Heart left ventricle (tissue), 7 donors: Measurements from ENCODE around the gene GAN.

- PRO-cap, 6 experiments = no peak in any of the 6 experiments
- RAMPAGE, long total RNA, 2 experiments = no peak in any of the 2 experiments
- RRBS = no CpG with 5 or more reads among the region's 5 CpGs
Measured at GRCh38 chr16:78895687-78896106, 704.8 kb downstream of the MAF start.

DNA sequence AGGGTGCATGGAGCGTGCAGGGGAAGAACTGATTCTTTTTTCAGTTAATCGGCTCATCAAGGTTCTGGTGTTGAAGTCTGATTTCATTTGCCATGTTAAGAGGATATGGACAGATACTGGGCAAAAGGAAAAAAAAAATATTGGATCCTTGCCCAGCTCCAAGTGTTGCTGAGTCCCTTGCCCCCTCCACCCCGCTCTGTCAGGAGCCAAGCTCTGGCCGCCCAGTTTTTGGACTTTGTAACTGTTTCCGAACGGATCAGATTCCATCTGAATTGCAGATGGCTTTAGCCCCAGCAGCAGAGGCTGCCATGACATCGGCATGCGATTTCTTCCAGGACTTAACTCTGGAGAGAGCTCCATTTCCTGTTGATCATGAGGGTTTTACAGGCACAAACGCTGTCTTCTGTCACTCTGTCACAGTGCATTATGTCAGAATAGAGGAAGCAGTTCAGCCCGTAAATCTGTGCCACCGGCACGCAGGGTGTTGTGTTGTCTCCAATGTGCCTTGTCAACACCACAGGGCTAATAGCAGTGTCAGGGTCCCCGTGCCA lies 615.6 kb downstream of the MAF start:
- PRO-cap, 6 experiments = no peak in any of the 6 experiments
- RAMPAGE, long total RNA, 2 experiments = no peak in any of the 2 experiments
- RRBS = no CpG with 5 or more reads among the region's 13 CpGs

- PRO-cap, 6 experiments = peak in 4 of 6 experiments; most common plus-strand start chr16:79505603 (in 3)
- RAMPAGE, long total RNA, 2 experiments = no peak in any of the 2 experiments
- RRBS = 12% methylated on average over 3 of the region's 12 CpGs
Measured at GRCh38 chr16:79505403-79505888, 95.1 kb downstream of the MAF start.

- PRO-cap, 6 experiments = no peak in any of the 6 experiments
- RAMPAGE, long total RNA, 2 experiments = no peak in any of the 2 experiments
- RRBS = no CpG with 5 or more reads among the region's 10 CpGs
Measured at GRCh38 chr16:79587852-79588344, 12.6 kb downstream of the MAF start.

DNA sequence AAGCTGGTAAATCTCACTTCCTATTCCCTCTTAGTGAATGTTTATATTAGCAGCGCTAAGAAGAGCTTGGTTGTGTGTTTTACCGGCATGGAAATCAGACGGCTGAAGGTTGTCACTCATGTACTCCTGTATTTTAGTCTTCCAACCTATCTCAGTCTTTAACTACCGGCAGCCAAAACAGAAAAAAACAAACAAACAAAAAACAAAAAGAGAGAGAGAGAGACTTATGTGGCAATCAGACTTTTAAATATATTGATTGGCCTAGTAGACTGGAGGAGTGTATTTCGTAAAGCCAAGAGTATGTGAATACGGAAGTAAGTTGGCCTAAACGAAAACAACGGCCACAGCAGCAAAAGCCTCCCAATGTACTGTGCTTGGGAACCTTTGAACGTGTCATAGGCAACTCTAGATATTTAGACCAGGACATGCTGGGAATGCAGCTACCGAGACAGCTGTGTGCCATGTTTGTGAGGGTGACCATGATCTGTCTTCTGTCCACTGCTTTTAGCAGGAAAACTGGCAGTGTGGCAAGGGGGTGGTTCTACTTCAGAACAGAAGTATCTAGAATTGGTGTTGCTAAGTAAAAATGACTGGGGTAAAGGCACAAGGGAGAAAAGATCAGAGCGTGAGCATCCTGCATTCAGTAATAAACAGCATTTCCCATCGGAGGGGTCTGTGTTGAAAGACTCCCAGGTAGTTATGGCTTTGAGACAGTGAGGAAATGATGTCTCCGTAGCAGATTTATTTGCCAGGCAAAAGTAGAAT lies 7.5 kb downstream of the MAF start:
- PRO-cap, 6 experiments = peak in 2 of 6 experiments; most common plus-strand start position 327 of the sequence (in 1); most common minus-strand start position 251 of the sequence (in 1)
- RAMPAGE, long total RNA, 2 experiments = no peak in any of the 2 experiments
- RRBS = 67% methylated on average over 3 of the region's 13 CpGs

GRCh38 chr16:79769285-79769628 lies 168.7 kb upstream of the MAF start:
- PRO-cap, 6 experiments = no peak in any of the 6 experiments
- RAMPAGE, long total RNA, 2 experiments = no peak in any of the 2 experiments
- RRBS = no CpG with 5 or more reads among the region's 3 CpGs

DNA sequence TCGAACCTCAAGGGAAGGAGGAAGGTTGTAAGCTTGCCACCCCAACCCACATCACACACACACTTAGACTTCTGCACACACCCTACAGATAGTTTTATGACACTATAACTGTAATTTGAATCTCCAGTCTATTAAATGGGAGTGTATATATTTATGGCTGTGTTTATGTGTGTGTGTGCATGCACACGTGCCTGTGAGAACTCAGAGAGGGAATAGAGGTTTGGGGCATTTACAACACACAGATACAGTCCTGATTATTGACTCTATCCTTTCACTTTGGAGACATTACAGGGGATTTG lies 171.5 kb upstream of the MAF start:
- PRO-cap, 6 experiments = no peak in any of the 6 experiments
- RAMPAGE, long total RNA, 2 experiments = no peak in any of the 2 experiments
- RRBS = no CpG with 5 or more reads among the region's 2 CpGs

- PRO-cap, 6 experiments = no peak in any of the 6 experiments
- RAMPAGE, long total RNA, 2 experiments = no peak in any of the 2 experiments
Measured at GRCh38 chr16:80883169-80883374, 78.7 kb upstream of the CDYL2 start.

- PRO-cap, 6 experiments = peak in 4 of 6 experiments; most common plus-strand start chr16:80900569 (in 2); most common minus-strand start chr16:80900478 (in 2)
- RAMPAGE, long total RNA, 2 experiments = no peak in any of the 2 experiments
- RRBS = no CpG with 5 or more reads among the region's 19 CpGs
Measured at GRCh38 chr16:80900158-80901120, 96.0 kb upstream of the CDYL2 start.

DNA sequence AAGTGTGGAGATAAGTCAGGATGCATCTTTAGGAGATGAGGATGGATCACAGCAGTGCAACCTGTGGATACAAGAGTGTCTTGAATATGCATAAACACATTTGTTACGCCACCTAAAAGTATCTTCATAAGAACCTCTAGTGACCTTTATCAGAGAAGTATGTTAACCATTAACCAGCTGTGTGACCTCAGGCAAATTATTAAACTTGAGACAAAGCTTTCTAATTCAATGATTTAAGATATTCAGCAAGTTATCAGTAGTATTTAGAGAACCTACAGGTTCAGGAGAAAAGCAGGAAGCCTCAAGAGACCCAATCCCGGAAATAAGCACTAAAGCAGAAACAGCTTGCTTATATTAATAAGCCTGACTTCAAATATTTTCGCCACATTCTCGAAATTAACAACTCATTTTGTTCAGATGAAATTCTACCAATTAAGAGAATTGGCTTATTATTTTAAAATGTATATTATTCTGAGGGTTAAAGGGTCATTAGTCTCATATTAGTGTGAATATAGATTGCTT lies 9.3 kb downstream of the CMC2 start:
- PRO-cap, 6 experiments = no peak in any of the 6 experiments
- RAMPAGE, long total RNA, 2 experiments = no peak in any of the 2 experiments
- RRBS = no CpG with 5 or more reads among the region's 4 CpGs

- PRO-cap, 6 experiments = no peak in any of the 6 experiments
- RAMPAGE, long total RNA, 2 experiments = no peak in any of the 2 experiments
- RRBS = no CpG with 5 or more reads among the region's 12 CpGs
Measured at GRCh38 chr16:81061162-81061726, 15.8 kb downstream of the C16orf46 start.

- PRO-cap, 6 experiments = no peak in any of the 6 experiments
- RAMPAGE, long total RNA, 2 experiments = no peak in any of the 2 experiments
- RRBS = no CpG with 5 or more reads among the region's 9 CpGs
Measured at GRCh38 chr16:81274716-81275383, 36.4 kb downstream of the BCO1 start.

- PRO-cap, 6 experiments = peak in 6 of 6 experiments; most common plus-strand start chr16:81314966 (in 6); most common minus-strand start chr16:81314790 (in 4)
- RAMPAGE, long total RNA, 2 experiments = no peak in any of the 2 experiments
- RRBS = 1% methylated on average over 42 of the region's 110 CpGs
Measured at GRCh38 chr16:81314507-81315504, at the start of gene GAN. GAN (plus strand) TSS chr16:81314962.

- PRO-cap, 6 experiments = peak in 1 of 6 experiments; most common minus-strand start chr16:81446589 (in 1)
- RAMPAGE, long total RNA, 2 experiments = no peak in any of the 2 experiments
- RRBS = no CpG with 5 or more reads among the region's 24 CpGs
Measured at GRCh38 chr16:81446028-81446923, 1.7 kb downstream of the CMIP start.

DNA sequence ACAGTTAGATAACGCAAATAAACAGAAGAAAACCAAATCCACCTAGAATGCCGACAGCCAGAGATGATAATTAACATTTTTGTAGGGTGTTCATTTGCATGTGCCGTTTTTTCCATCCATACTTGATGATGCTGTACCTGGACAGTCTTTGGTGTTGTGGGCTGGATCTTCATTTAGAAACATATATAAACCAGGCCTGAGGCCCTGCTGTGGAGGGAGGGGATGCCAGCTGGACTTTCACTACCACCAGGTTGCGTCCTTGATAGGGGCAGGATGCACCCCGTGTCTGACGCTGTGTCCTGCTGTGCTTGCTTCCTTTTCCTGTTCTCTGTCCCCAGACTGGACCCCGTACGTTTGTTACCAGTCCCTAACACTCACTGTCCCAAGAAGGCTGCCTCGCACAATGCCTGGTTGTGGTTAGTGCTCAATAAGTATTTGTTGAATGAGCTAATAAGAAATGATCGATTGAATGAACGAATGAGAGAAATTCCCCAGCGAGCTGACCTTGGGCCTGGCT lies 20.6 kb downstream of the CMIP start:
- PRO-cap, 6 experiments = no peak in any of the 6 experiments
- RAMPAGE, long total RNA, 2 experiments = no peak in any of the 2 experiments
- RRBS = no CpG with 5 or more reads among the region's 12 CpGs

DNA sequence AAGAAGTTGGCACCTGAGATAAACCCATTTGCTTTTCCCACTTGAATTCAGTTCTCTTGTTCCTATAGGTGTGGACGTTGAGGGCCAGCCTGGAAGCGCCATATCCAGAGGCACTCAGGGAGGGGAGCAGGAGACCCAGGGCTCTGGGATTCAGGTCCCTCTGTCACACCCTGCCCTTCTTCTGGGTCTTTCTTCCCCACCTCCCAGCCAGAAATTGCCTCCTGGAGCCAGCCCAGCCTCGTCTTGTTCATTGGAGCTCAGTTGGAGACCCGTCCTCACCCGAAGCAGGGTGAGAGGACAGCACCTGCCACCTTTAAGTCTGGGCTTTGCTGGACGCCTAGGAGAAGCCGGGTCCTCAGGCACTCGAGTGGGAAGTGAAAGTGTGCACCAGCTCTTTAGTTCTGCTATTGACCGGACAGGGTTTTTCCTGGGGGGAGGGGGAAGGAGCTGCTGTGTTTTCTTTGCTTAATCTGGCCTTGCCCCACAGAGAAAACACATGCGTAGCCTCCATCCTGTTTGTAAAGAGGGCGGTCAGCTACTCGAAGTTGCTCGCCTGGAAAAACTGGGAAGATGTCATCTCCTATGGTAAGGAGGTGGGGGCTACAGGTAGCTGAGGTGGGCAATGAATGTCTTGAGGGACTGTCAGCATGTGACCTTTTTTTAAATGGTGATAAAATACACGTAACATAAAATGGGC lies 34.2 kb downstream of the CMIP start:
- PRO-cap, 6 experiments = peak in 4 of 6 experiments; most common plus-strand start position 402 of the sequence (in 1); most common minus-strand start position 376 of the sequence (in 3)
- RAMPAGE, long total RNA, 2 experiments = no peak in any of the 2 experiments
- RRBS = 34% methylated on average over 3 of the region's 14 CpGs

DNA sequence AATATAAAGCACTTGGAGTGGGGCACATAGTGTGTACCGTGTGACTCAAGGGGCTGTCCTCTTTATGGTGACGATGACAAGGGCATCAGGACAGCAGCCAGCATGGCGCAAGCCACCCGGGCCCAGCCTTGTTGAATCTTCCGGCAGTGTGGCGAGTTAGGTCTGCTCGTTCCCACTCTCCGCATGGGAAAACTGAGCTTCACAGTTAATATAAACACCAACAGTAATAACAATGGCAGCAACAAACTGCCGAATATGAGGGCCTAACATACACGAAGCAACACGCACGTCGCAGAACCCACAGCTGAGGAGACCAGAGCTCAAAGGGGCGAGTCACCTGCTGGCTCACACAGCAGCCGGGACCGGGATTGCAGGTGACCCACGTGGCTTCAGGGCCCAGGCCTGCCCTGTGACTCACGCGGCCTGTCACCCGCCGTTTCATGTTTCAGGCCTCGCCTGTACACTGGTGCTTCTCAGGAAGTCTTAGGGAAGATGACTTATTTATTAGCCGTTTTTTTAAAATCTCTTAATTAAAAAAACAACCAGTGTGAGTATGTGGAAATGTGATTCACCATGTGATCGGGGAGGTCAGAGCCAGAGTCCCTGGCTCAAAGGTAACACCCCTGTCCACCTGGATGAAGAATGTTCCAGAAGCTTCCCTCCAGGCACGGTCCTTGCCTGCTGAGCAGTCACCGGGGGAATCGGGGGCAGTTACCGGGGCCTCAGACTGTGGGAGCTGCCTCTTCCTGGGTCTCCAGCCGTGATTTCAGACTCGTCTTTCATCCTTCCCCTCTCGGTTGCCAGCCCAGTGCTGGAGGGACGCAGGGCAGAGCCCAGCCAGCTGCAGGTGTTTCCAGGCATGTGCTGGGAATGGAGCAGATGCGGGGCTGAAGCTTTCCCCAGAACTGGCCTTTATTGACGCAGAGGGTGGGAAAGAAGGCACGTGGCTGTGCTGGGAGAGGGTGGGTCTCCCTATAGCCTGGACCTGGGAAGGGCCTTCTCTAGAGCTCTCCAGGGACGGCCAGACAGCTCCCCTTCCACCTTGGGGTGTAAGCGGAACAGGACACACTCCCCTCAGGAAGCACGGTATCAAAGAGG lies 49.2 kb downstream of the CMIP start:
- PRO-cap, 6 experiments = peak in 2 of 6 experiments; most common plus-strand start position 710 of the sequence (in 1); most common minus-strand start position 465 of the sequence (in 2)
- RAMPAGE, long total RNA, 2 experiments = no peak in any of the 2 experiments
- RRBS = no CpG with 5 or more reads among the region's 38 CpGs

DNA sequence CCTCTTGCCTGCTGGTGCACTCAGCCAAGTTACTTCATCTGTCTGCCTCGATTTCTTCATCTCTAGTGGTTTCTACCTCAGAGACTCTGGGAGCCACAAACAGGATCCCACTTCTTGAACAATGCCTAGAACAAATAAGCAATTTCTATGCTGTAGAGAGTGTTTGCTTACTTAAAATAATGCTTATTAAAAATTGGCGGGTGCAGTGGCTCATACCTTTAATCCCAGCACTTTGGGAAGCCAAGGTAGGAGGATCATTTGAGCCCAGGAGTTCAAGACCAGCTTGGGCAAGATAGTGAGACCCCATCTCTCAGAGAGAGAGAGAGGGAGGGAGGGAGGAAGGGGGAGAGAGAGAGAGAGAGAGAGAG lies 75.6 kb downstream of the CMIP start:
- PRO-cap, 6 experiments = no peak in any of the 6 experiments
- RAMPAGE, long total RNA, 2 experiments = no peak in any of the 2 experiments
- RRBS = no CpG with 5 or more reads among the region's 2 CpGs

DNA sequence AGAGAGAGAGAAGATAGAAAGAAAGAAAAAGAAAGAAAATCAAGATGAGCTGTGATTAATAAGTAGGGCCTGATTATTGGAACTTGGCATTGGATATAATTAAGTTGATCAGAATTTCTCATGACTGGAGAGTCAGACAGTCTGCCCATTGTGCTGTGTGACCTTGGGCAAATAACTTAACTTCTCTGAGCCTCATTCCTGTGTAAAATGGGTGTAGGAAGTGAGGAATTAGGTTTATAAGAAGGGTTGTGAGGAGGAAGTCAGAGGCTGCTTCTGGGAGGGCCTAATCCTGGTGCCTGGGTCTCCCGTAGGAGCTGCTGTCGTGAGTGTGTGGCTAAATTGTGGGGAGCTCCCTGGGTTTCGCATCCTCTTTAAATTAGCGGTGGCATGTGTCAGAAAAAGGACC lies 76.0 kb downstream of the CMIP start:
- PRO-cap, 6 experiments = no peak in any of the 6 experiments
- RAMPAGE, long total RNA, 2 experiments = no peak in any of the 2 experiments
- RRBS = no CpG with 5 or more reads among the region's 4 CpGs

GRCh38 chr16:81530728-81531017 lies 86.1 kb downstream of the CMIP start:
- PRO-cap, 6 experiments = no peak in any of the 6 experiments
- RAMPAGE, long total RNA, 2 experiments = no peak in any of the 2 experiments
- RRBS = no CpG with 5 or more reads among the region's 10 CpGs